Measurements from ENCODE around the gene UGCG.

DNA sequence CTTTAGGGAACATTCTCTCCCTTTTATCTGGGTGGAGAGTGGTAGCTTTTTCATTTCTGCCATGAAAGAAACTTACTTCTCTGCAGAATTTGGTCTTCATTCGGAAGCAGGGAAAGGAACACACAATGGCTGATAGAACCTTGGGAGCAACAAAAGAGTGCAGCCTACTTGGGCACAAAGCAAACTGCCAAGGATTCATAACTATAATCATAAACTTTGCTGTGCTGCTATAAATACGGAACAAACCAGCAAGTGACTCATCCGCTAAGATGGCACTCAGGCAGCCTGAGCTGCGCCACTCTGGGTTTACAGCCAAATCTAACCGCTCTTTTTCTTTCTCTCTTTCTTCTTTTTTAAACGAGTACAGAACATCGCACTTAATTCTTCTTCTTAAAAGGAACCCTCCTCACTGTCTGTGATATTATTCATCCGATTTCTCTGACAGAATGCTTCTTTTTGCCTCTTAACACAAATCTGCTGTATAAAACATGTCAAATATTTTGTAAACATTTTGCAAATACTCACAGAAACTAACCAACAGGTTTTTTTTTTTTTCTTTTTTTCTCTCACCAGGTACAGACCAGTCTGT, 81.0 kb downstream of the PTPN3 start:
- PRO-cap = no peak
- RAMPAGE, long total RNA, 4 experiments = no peak in any of the 4 experiments

GRCh38 chr9:109477443-109478266, 20.5 kb downstream of the PTPN3 start:
- PRO-cap = bidirectional peak, plus-strand start at chr9:109477707, minus-strand start at chr9:109477514
- RAMPAGE, long total RNA, 4 experiments = no peak in any of the 4 experiments

- PRO-cap = no peak
- RAMPAGE, long total RNA, 4 experiments = no peak in any of the 4 experiments
Observed at GRCh38 chr9:110027535-110028243, 180.3 kb downstream of the C9orf152 start.

- PRO-cap = no peak
- RAMPAGE, long total RNA, 4 experiments = no peak in any of the 4 experiments
Observed at GRCh38 chr9:110029257-110030048, 178.5 kb downstream of the C9orf152 start.

DNA sequence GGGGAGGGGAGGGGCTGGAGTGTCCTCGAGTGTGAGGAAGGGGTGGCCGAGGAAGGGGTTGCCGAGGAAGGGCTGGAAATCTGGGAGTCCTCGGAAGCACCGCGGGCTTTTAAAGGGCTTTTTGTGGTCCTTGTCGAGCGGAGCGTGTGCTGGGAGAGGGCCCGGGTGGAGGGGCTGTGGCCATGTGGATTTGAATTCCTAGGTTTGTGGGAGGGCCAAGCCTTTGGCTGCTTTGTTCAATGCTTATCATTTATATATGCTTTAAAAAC, 159.2 kb downstream of the C9orf152 start:
- PRO-cap = no peak
- RAMPAGE, long total RNA, 4 experiments = no peak in any of the 4 experiments

DNA sequence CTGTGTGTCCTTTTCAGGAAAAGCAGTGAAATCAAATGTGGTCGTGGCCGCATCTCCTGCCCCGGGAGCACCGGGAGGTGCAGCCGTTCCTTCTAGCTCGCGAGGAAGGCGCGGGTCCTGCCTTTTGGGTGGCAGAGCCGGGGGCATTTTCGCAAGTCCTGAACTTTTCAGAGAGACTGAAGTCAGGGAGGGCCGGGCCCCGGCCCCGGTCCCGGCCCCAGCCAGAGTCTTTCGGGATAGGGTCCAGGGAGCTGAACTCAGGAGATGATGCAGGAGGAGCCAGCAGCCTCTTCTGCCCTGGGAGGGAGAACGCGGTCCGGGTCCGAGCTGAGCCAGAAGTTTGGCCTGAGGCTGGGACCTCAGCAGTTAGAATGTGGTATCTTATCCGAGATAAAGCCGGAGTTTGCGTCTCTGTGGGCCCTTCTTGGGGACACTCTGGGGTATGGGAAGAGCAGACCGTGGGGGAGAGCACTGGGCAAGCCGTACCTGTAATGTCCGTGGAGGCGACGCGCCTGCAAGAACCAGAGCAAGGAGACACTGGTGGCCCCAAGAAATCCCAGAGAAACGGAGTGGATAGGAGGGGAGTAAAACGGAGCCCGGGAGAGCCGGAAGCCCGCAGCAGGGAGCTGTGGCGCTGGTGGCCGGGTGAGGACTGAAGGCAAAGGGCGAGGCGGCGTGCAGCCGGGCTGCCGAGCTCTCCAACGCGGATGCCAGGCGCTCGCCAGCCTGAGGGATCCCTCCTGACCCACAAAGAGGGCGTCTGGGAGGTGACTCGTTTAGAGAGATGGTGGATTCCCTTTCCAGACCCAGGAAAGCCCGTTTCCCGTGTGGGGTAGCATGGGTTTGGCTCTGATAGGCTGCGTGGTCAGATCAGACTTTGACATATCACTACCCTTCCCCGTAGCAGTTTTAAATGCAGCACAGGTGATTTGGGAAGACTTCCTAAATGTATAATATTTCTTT, 158.5 kb downstream of the C9orf152 start:
- PRO-cap = bidirectional peak, plus-strand start at position 661 of the sequence, minus-strand start at position 536 of the sequence; unidirectional peak, minus-strand start at position 709 of the sequence
- RAMPAGE, long total RNA, 4 experiments = no peak in any of the 4 experiments

- PRO-cap = no peak
- RAMPAGE, long total RNA, 4 experiments = no peak in any of the 4 experiments
Observed at GRCh38 chr9:110126142-110127154, 81.5 kb downstream of the C9orf152 start.

DNA sequence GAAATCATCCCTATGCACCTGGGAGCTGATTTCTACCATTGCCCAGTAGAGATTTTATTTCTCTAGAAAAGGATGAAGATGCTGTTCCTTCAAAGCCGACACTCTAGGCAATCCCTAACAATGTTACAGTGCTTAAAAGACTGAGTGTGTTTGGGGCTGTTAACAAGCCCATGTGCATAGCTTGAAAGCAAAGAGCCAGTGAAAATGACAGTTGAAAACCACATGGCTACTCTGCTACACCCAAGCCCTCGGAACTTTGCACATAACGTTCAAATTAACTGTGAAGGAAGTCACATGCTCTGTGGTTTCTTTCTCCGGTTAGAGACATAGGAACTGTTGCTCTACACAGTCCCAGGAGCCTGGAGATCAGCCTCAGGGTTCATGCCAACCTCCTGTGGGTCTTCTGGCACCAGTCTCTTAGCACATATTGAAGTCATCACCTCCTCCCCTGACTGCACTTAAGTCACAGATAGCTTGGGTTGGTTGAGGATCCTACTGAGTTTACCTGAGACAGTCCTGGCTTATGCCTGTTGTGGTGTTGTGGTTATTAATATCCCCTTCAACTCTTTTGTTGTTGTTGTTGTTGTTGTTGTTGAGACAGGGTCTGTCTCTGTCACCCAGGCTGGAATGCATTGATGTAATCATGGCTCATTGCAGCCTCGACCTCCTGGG, 51.0 kb downstream of the C9orf152 start:
- PRO-cap = no peak
- RAMPAGE, long total RNA, 4 experiments = no peak in any of the 4 experiments

GRCh38 chr9:110169962-110170972, 37.7 kb downstream of the C9orf152 start:
- PRO-cap = no peak
- RAMPAGE, long total RNA, 4 experiments = start-site peak on the plus strand in 1 of 4 experiments, at chr9:110170175-110170346 at its widest, 8 reads per replicate

DNA sequence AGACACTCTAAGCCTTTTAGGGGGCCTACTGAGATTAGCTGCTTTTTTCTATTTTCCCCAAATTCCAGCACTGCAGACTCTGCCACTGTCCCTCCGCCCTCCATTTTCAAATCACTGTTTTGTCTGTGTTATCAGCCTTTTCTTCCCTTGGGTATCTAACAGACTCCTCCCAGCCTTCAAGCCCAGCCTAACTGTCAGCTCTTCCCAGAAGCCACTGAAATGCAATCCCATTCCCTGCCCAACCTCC, 39.5 kb downstream of the TXNDC8 start:
- PRO-cap = no peak
- RAMPAGE, long total RNA, 4 experiments = no peak in any of the 4 experiments

- PRO-cap = unidirectional peak, minus-strand start at chr9:111034720
- RAMPAGE, long total RNA, 4 experiments = no peak in any of the 4 experiments
Observed at GRCh38 chr9:111034667-111035479, 3.4 kb downstream of the LPAR1 start.

DNA sequence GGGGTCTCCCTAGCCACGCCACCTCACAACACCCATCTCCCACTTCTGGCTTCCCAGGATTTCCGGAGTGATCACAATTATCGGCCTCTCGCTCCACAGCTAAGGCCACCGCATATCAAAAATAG, 990 bp upstream of the LPAR1 start:
- PRO-cap = no peak
- RAMPAGE, long total RNA, 4 experiments = no peak in any of the 4 experiments

- PRO-cap = no peak
- RAMPAGE, long total RNA, 4 experiments = no peak in any of the 4 experiments
Observed at GRCh38 chr9:111076709-111076908, 38.3 kb upstream of the LPAR1 start.

- PRO-cap = no peak
- RAMPAGE, long total RNA, 4 experiments = start-site peak on the minus strand in 1 of 4 experiments, at chr9:111422134-111422212 at its widest, 19 reads per replicate
Observed at GRCh38 chr9:111421539-111422672, 62.3 kb downstream of the ECPAS start.

DNA sequence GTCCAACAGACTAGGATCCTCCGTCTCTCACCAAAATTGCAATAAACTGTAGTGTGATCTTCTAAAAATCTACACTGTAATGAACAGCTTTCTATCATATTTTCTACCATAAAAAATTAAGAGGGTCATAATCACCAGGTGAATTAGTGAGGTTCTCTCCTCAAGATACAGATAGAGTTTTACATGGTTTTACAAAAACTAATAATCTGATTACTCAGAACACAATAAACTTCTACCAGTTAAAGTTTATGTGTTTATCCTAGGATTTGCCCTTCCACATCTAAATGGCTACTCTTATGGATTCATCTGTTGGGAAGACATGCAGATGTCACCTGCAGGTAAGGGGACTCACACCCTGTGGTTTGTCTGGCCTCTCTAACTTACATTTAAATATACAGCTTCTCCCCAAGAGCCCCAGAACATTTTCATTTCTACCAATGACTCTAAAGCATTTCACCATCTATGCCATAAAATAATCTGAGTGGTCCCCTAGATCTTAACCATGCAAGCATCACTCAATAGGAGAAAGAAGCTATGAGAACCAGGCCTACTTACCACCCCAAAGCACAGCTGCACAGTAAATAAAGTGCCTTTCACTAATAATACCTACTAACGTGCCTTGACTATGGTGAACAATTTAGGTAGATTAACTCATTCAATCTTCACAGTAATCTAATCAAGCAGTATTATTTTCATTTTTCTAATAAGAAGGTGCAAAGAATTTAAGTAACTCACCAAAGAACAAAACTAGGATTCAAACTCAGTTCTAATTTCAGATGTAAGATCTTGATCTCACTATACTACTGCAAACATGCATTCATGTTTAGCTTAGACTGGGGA, 60.3 kb downstream of the ECPAS start:
- PRO-cap = no peak
- RAMPAGE, long total RNA, 4 experiments = start-site peak on the minus strand in 1 of 4 experiments, centred at position 471 of the sequence, 20 reads per replicate

GRCh38 chr9:111481351-111481732, 2.8 kb downstream of the ECPAS start:
- PRO-cap = no peak
- RAMPAGE, long total RNA, 4 experiments = no peak in any of the 4 experiments

DNA sequence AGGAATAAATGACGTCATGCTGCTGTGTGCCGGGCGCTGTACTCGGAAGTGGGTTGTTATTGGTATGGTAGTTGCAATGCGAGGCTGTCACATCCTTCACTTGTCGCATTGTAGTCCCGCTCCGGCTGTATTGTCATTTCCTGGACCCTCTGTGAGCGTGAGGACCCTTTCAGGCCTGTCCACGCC, 737 bp downstream of the ZNF483 start:
- PRO-cap = no peak
- RAMPAGE, long total RNA, 4 experiments = no peak in any of the 4 experiments

DNA sequence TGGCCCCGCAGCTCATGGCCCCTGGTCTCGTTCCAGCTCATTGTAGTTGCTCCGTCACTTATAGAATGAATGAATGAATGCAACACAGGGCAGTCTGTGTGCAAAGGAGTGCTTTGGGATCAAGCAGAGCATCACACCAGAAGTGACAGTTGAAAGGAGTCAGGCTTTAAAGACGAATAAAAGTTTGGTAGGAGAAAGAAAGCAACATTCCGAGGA, 938 bp downstream of the ZNF483 start:
- PRO-cap = no peak
- RAMPAGE, long total RNA, 4 experiments = no peak in any of the 4 experiments

DNA sequence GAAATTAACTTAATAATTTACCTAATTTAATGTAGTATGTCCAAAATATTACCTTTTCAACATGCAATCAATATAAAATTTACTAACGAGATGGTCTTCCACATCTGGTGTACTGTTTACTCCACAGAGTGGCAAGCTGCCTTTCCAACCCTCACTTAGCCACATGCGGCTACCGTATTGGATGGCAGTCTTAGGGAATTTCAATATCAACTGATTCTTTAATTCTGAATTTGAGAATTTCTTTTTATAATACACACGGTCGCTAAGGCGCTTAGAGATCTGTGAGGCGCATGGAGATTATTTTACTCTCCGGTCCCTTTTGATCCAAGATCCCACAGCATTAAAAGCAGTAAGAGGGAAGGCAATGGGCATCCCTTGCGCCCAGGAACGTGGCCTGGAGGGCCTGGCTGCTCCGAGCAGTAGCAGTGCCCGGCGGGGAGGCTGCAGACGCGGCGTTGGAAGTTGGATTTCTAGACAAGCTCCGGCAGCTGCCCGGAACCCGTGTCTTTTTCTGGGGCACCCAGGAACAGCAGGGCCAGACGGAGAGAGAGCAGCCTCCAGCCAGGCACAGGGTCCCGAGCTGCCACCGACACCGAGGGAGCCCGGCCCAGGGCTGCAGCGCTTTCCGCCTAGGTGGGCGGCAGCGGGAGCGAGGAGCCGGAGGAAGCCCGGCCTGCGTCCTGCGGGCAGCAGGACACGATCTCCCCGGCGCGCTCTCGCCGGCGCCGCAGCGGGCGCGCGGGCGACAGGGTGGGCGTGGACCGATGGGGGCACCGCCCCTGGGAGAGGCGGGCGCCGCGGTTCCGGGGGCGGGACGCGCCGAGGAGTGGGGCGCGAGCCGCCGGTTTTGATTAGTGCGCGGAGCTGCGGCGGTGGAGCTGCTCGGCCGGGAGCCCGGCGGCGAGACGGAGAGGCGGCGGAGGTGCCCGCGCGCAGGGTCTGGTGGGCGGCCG, at the start of gene UGCG:
TSS of gene UGCG (plus strand) at position 854 of the 953 bp plus-strand sequence.
- PRO-cap = unidirectional peak, plus-strand start at position 425 of the sequence; bidirectional peak, plus-strand start at position 854 of the sequence, minus-strand start at position 704 of the sequence
- RAMPAGE, long total RNA, 4 experiments = start-site peak on the plus strand in 1 of 4 experiments, centred at position 832 of the sequence, 6 reads per replicate

DNA sequence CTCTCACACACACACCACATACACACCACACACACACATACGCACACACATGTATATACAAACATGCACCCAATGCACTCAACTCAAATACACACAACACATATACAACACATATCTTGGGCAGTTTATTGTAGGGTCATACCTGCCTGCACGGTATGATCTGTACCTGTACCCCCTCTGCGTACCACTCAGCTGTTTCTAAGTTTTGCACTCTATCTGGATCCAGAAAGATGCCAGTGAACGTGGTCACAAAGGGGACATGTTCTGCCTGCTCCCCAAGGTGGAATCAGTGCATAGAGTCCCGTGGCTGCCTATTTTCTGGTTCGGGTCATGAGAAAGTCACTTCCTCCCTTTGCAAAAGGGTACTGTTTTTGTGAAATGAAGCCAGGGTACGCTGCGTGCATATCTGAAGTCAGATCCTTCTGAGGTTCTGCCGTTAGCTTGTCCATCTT, 131.8 kb downstream of the UGCG start:
- PRO-cap = no peak
- RAMPAGE, long total RNA, 4 experiments = no peak in any of the 4 experiments

Measured in Peyer's patch (tissue), 4 donors.